A375 (cell line): ENCODE data around the genes SYT16 and WDR89.

GRCh38 chr14:61526329-61526898, 168.9 kb upstream of the HIF1A start:
- RAMPAGE, long total RNA: no peak

DNA sequence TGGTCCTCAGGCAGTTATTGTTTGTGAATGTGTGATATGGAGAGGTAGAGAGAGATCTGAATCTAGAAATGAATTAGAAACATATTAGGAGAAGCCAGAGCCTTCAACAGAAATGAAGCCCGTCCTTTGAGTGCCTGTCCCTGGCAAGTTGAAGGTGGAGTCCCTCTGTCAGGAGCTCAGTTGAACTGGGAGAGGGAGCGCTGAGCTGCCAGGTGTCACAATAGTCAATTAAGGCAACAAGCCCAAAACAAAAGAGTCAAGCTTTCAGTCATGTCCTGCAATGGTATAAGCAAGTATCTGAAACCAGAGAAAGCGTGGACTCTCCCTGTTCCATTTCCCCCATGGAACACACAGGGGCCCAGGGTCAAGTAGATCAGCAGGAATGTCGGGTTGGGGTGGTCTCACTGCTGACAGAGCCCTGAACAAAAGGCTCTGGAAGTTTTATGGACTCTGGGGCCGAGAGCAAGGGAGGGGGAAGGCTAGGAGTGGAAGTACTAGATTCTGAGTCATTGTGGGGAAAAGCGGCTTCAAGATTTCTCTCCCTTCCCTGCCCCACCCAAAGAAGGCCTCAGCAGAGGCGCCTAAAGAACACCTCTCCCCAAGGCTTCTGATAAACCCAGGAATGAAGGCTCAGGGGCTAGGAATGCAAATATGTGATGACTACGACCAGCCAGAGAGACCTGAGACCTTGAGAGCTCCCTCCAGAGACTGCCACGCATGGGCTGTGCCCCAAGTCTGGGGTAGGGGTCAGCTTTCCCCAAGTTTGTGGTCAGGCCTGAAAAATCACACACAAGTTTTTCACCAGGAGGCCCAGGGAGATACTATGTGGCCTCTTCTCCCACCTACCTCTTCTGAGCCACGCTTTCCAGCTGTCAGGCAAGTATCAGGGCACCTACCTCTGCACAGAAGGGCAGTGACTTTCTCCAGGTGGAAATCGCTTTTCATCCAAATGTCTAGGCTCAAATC, 130.8 kb upstream of the HIF1A start:
- RAMPAGE, long total RNA: no peak

DNA sequence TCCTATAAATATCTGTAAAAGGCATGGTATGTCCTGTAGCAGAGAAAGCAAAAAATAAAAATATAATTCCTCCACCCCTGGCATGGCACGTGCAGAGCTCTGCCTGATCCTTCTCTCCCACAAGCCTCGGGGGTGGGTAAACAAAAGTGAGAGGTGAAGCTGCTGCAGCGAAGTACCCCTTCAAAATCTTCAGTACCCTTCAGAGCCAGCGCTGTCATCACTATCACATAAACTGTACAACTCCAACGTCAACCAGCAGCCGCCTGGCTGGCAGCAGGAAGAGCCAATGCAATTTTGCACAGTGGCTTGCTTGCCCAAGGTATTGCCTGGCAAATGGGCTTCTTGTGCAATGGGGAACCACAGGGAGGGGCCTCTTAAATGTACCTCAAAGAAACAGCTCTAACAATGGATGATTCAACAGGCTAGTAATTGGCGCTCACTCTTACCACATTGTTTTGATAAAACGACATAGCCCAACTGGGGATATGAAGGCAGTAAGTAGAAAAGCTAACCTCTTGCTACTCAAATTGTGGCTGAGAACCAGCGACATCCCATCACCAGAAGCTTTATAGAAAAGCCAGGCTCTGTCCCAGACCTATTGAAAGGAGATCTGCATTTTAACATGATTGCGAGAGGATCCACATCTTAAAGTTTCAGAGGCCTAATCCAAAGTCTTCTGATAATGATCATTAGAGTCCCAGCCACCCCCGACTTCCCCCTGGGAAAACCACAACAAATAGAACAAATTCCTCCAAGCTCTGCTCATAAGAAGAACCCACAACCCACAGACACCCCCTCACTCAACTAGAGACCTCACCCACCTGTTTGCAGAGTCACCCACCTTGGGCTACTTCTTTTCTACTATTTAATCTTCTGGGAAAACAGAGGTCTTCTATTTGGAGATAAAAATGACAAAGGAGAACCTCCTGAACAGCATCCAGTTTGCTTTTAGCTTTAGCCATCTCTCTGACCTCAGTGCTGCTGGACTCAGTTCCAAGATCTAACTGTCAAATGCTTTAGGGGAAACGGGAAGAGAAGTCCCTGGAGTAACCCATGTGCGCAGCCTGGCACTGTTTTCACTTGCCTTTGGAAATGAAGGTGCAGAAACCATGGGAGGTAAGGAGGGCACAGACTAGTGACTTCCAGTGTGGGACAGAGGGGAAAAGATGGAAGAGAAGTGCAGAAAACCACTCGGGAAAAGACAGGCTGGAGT, 125.3 kb upstream of the HIF1A start:
- RAMPAGE, long total RNA: no peak

GRCh38 chr14:61608792-61609254, 86.5 kb upstream of the HIF1A start:
- RAMPAGE, long total RNA: no peak

DNA sequence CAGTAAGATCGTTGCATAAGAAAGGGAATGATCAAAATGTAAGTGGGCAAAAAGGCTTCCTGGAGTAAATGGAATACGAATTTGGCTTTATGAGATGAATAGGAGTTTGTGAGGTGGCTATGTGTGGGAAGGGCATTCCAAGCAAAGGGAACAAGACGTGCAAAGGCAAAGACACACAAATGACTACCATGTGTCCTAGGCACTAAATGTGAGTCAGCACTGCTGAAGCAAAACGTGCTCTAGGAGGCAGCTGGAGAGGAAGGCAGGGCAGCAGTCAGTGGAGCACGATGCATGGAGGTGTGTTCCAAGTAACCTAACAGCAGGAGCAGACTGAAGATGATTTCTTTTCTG, 53.0 kb upstream of the HIF1A start:
- RAMPAGE, long total RNA: no peak

- RAMPAGE, long total RNA: no peak
These were observed 31.2 kb downstream of the HIF1A start for GRCh38 chr14:61726290-61727118.

DNA sequence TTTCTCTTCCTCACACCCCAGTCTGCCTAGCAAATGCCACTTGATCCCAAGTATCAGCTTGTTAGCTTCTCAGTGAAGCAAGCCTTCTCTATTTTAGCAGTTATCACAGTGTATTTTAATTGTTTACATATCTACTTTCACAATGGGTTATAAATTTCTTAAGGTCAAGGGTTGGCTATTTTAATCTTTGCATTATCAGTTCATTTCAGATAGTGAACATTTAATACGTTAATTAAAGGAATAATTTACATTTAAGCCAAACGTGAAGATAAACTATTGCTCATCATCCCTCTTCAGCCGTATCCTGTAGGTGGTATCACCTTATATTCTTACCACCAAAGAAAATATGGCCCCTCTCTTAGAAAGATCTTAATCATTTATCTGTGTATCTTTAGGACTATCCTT, 26.8 kb upstream of the SNAPC1 start:
- RAMPAGE, long total RNA: no peak

GRCh38 chr14:61812378-61813019, at the start of gene SYT16:
Gene SYT16, plus strand, starts transcription at chr14:61812703.
- RAMPAGE, long total RNA: no peak

- RAMPAGE, long total RNA: no peak
These were observed 26.9 kb downstream of the SYT16 start for GRCh38 chr14:61839223-61839919.

DNA sequence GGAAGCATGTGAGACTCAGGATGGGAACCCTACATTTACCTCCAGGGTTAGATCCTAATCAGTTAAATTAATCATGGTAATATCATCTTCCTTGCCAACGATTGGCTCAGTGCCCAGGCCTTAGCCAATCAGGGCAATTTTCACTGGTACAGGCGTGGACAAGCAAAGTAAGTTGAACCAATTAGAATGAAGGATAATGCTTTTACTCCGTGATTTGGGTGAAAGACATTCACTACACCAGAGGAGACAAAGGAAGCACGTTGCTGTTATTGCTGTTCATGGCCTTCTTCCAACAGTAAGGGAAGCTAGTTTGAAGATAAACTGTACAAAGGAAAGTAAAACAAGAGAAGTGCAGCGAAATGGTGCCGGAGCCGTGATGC, 353.3 kb downstream of the SYT16 start:
- RAMPAGE, long total RNA: no peak

GRCh38 chr14:63381774-63382228, 63.1 kb upstream of the GPHB5 start:
- RAMPAGE, long total RNA: no peak

GRCh38 chr14:63480683-63481193, 62.4 kb downstream of the PPP2R5E start:
- RAMPAGE, long total RNA: no peak

DNA sequence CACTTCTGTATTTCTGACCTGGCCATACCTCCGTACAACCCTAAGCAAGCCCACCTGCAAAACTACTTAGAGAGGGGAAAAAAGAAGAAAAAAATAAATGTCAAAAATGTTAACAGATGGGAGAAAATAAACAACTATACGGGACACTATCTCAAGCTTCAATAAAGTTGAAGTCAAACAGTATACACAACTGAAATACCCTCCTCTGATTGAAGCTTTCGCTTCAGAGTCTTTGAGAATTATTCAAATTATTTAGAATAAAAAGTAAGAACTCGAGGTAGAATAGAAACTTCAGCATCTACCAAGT, 28.2 kb downstream of the PPP2R5E start:
- RAMPAGE, long total RNA: no peak

DNA sequence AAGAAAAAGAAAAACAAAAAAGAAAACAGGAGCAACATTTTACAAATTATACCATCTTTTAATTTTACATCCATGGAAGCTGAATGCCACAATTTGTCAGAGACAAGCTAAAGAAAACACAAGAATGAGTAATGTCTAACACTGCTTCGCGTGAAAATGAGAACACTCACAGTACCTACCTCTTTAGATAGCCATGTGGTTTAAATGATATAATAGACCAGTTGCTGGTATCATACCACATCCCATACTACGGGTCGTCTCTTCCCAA, 617 bp downstream of the WDR89 start:
- RAMPAGE, long total RNA: no peak

- RAMPAGE, long total RNA: no peak
These were observed at the start of gene WDR89 for GRCh38 chr14:63641388-63642479. Gene WDR89, minus strand, starts transcription at chr14:63641871.

GRCh38 chr14:63853688-63854438, 1.1 kb downstream of the SYNE2 start:
- RAMPAGE, long total RNA: no peak

- RAMPAGE, long total RNA: no peak
These were observed 66.4 kb downstream of the SYNE2 start for GRCh38 chr14:63918972-63919772.

DNA sequence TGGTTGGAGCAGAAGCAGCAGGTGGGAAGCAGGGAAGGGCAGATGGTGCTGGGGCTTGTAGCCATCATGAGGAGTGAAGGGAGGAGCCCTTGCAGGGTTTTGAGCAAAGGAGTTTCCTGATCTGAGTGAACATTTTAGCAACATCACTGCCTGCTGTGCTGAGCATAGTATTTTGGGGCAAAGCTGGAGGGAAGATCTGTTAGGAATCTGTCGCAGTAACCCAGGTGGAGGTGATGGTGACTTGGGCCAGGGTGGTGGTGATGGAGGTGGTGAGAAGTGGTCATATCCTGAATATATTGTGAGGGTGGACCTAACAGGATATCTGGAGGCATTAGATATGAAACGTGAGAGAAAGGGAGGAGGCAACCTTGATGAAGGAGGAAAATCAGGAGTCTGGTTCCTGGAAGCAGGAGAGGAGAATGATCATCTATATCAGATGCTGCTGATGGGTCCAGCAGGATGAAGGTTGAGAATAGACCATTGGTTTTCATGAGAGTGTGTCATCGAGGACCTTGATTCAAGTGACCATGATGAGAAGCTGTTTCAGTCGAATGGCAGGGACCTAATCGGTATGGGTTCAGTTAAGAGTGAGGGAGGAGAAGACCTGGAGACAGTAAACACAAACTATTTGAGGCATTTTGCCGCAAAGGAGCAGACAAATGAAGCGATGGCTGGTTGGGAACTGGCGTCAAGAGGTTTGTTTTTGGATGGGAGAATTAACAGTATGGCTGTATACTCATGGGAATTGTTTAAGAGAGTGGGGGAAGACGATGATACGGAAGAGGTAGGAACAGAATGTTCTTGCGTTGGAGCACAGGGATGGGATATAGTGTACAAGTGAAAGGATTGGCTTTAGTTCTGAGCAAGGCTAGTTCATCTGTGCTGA, 84.1 kb downstream of the SYNE2 start:
- RAMPAGE, long total RNA: no peak

GRCh38 chr14:64110229-64110657, 183.9 kb downstream of the ESR2 start:
- RAMPAGE, long total RNA: no peak

DNA sequence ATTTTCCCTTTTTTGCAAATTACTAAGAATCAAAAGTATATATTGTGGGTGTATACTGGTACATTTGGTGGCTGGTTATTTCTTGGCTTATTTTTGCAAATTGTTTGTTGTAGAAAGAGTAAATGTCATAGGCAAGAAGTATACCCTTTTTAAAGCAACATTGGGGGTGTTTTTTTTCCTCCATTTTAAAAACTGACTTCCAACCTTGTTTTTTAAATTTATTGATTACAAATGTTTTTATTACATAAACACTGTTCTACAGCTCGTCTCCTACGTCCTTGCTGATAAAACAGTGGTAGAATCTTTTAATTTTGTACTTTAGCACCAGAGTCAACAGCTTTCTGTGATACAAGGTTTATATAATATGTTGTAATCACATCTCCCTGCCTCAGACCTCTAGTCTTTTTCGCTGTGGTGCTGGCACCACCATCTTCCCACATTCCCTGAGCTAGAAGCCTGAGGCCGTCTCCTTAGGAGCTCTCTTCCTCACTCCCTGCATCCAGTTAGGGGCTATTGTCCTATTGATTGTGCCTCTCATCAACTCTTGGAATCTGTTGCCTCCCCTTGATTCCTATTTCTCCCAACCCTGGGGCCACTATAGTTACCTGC, 17.1 kb downstream of the MTHFD1 start:
- RAMPAGE, long total RNA: no peak